Measurements from ENCODE around the genes PRICKLE1, ADAMTS20, PUS7L and ARID2.

GRCh38 chr12:38138247-38139368 lies 178.0 kb upstream of the ALG10B start:
- PRO-cap, result no peak
- RAMPAGE, long total RNA, 2 experiments, result no peak in any of the 2 experiments

GRCh38 chr12:39441761-39442265 lies 1.1 kb downstream of the KIF21A start:
- PRO-cap, result no peak
- RAMPAGE, long total RNA, 2 experiments, result no peak in any of the 2 experiments

DNA sequence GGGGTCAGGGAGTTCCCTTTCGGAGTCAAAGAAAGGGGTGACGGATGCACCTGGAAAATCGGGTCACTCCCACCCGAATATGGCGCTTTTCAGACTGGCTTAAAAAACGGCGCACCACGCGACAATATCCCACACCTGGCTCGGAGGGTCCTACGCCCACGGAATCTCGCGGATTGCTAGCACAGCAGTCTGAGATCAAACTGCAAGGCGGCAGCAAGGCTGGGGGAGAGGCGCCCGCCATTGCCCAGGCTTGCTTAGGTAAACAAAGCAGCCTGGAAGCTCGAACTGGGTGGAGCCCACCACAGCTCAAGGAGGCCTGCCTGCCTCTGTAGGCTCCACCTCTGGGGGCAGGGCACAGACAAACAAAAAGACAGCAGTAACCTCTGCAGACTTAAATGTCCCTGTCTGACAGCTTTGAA lies 127.4 kb downstream of the SLC2A13 start:
- PRO-cap, result no peak
- RAMPAGE, long total RNA, 2 experiments, result no peak in any of the 2 experiments

GRCh38 chr12:40209116-40209315 lies 15.8 kb upstream of the LRRK2 start:
- PRO-cap, result no peak
- RAMPAGE, long total RNA, 2 experiments, result no peak in any of the 2 experiments

GRCh38 chr12:40240335-40241084 lies 15.7 kb downstream of the LRRK2 start:
- PRO-cap, result no peak
- RAMPAGE, long total RNA, 2 experiments, result no peak in any of the 2 experiments

DNA sequence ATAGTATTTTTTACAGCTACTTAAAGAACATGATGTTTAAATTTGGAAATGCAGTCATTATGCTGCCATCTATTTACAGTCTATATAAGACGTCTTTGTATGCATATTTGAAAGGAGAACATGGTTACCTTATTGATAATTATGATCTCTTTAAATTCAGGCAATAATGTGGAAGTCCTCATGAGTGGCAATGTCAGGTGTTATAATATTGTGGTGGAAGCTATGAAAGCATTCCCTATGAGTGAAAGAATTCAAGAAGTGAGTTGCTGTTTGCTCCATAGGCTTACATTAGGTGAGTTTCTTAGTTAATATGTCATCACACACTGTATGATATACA lies 18.6 kb downstream of the LRRK2 start:
- PRO-cap, result no peak
- RAMPAGE, long total RNA, 2 experiments, result no peak in any of the 2 experiments

DNA sequence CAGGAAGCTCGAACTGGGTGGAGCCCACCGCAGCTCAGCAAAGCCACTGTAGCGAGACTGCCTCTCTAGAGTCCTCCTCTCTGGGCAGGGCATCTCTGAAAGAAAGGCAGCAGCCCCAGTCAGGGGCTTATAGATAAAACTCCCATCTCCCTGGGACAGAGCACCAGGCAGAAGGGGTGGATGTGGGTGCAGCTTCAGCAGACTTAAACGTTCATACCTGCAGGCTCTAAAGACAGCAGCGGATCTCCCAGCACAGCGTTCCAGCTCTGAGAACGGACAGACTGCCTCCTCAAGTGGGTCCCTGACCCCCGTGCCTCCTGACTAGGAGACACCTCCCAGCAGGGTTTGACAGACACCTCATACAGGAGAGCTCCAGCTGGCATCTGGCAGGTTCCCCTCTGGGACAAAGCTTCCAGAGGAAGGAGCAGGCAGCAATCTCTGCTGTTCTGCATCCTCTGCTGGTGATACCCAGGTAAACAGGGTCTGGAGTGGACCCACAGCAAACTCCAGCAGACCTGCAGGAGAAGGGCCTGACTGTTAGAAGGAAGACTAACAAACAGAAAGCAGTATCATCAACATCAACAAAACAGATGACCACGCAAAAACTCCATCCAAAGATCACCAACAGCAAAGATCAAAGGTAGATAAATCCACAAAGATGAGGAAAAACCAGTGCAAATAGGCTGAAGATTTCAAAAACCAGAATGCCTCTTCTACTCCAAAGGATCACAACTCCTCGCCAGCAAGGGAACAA lies 92.7 kb downstream of the PDZRN4 start:
- PRO-cap, result no peak
- RAMPAGE, long total RNA, 2 experiments, result no peak in any of the 2 experiments

- PRO-cap, result bidirectional peak, plus-strand start at chr12:41932678, minus-strand start at chr12:41932592
- RAMPAGE, long total RNA, 2 experiments, result no peak in any of the 2 experiments
These were observed 212.2 kb downstream of the GXYLT1 start for GRCh38 chr12:41932245-41933070.

- PRO-cap, result no peak
- RAMPAGE, long total RNA, 2 experiments, result no peak in any of the 2 experiments
These were observed 62.3 kb downstream of the GXYLT1 start for GRCh38 chr12:42082320-42082811.

DNA sequence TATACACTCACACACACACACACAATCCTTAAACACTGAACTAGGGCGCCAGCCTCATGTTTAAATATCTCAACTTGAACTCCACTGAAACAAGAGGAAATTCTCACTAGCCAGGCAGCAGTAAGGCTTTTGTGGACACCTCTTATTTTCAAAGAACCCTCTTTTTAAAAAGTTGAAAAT lies 789 bp downstream of the GXYLT1 start:
- PRO-cap, result no peak
- RAMPAGE, long total RNA, 2 experiments, result no peak in any of the 2 experiments

DNA sequence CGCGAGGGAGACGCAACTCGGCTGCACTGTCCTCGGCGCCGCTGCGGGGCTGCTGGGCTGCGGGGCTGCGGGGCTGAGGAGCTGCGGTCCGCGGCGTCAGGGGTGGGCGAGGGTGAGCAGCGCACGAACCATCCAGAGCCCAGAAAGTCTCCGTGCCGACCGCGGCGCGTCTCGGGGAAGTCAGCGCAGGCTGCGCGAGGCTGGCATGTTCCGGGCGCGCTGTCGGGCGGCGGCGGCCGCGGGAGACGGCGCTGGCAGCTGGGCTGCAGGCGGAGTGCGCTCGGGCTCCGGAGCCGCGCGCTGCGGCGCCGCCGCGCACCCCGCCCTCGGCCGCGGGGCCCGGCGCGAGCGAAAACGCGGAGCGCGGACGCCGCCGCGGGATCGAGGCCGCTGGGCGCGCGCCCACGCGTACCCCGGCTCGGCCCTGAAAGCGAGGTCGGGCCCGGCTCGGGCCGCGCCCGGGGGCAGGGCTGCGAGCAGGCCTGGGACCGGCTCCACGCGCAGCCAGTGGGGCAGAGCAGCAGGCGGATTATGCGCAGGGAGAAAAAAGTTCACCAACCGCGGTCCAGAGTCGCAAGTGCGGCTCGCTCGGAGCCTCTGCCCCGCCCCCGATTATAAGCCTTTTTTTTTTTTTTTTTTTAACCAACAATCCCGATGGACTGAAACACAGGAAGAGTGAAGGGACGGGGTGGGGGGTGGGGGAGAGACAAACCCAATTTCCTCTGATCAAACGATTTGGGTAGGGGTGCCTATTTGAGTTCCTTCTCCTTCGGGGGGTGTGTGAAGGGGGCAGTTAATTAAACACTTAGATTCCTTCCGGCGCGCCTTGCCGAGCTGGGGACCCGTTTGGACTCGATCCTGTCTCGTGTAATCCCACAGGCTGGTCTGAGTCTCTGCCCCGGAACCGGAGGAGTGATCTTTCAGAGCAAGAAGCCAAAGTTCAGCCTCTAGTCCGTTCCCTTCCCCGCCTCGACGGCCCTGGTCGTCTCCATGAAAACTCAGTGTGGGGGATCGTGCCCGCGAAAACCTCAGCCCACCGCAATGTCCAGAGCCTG lies at the start of gene PRICKLE1:
TSS of gene PRICKLE1 (minus strand) at position 278 of the 1,055 bp plus-strand sequence.
- PRO-cap, result bidirectional peak, plus-strand start at position 352 of the sequence, minus-strand start at position 276 of the sequence; bidirectional peak, plus-strand start at position 473 of the sequence, minus-strand start at position 533 of the sequence; bidirectional peak, plus-strand start at position 669 of the sequence, minus-strand start at position 590 of the sequence; unidirectional peak, minus-strand start at position 887 of the sequence; unidirectional peak, minus-strand start at position 989 of the sequence
- RAMPAGE, long total RNA, 2 experiments, result no peak in any of the 2 experiments

DNA sequence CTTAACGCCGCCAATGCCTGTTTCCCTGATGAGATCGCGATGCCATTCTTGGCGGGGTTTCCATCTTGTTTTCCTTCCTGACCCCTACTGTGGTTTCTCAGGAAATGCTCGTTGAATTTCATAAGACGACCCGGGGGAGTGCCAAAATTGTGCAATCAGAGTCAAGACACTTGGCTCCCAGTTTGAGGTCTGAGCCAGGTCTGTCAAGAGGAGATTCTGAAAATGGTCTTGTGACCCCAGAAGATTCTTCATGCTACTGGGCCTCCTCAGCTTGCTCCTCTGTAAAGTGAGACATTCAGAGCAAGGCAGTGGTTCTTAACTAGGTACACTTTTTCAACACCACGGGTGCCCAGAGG lies 107.3 kb upstream of the PRICKLE1 start:
- PRO-cap, result unidirectional peak, minus-strand start at position 70 of the sequence; unidirectional peak, minus-strand start at position 91 of the sequence
- RAMPAGE, long total RNA, 2 experiments, result no peak in any of the 2 experiments

DNA sequence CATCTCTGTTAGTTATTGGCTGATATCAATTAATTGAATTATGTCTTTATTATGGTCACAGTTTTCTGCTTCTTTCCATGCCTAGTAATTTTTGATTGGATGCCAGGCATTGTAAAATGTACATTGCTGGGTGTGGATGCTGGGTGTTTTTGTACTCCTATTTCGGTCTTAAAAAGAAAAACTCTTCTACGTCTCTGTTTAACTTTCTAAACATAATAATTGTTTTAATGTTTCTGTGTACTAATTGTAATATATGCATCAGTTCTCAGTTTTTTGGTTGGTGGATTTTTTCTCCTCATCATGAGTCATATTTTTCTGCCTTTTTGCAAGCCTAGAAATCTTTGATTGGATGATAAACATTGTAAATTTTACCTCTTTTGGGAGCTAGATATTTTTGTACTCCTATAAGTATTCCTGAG lies 296.2 kb upstream of the PRICKLE1 start:
- PRO-cap, result no peak
- RAMPAGE, long total RNA, 2 experiments, result no peak in any of the 2 experiments

DNA sequence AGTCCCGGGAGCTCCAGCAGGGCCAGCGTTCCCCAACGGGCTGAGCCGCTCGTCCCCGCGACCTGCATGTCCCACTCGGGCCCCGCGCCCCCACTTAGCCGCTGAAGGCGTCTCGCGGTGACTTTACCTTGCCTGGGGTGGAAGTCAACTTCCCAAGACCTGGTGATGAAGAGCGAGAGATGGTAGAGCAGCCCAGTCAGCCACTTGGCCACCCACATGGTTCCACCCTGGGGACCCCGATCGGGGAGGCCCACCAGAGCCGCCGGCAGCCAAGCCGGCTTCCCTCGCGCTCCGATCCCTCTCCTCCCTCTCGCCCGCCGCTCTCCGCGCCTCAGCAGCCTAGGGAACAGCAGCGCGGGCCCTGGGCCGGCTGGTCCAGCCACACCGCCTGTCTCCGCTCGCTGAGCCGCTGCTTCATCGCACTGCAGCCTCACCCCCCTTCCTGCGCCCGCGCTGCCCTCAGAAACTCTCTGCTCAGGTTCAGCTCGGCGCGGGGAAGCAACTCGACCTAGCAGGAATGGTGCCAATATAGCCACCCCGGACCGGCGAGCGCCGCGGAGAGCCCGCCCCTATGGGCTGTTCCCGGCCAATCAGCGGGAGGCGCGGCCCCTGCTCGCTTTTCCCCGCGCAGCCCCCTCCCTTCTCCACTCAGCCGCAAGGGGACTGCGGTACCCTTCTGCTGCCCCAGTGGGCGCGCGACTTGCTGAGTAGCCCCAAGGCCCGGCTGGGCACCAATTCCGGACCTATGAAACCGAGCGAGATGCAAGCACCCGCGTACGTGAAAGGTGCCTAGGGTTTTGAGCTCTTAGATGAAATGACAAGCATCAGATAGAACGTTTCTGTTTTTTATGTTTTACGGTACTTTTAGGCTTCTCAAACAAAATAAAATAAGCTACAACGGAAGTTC lies at the start of gene ADAMTS20:
TSS of gene ADAMTS20 (minus strand) at position 500 of the 907 bp plus-strand sequence.
- PRO-cap, result no peak
- RAMPAGE, long total RNA, 2 experiments, result no peak in any of the 2 experiments

DNA sequence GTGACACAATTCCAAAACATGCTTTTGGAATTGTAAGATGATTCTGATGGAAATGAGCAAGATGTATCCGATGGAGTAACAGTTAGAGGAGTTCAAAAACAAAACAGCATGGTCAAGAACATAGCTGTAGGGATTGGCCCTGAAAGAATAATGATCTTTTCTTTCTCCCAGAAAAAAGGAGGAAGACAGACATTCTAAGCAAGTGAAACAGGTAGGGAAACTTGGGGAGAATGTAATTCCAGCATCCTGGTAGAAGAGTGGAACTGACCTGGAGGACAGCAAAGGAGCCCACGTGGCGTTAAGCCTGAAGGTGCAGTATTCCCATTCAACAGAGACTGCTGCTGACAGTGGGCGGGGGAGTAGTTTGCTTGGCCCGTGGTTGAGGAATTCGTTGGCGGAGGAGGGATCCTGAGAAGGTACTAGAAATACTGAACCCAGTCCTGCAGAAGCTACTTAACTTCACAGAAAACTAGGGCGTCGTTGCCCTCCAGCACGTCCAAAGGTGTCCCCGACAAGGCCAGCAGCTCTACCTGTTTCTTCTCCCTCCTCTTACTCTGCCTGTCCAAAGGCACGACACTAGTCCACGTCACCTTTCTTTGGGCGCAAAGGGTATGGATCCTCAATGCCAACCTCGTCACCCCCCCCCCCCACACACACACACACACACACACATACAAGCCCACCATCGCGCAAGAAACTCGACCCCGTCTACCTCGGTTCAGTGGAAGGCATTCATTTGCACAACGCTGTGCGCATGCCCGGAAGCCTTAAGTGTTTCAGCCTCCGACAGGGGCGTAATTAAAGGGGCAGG lies at the start of gene PUS7L:
TSS of gene PUS7L (minus strand) at position 773 of the 811 bp plus-strand sequence.
- PRO-cap, result bidirectional peak, plus-strand start outside the sequence, minus-strand start at position 773 of the sequence
- RAMPAGE, long total RNA, 2 experiments, result start-site peak on the minus strand in 1 of 2 experiments, centred at position 740 of the sequence, 98 reads per replicate

DNA sequence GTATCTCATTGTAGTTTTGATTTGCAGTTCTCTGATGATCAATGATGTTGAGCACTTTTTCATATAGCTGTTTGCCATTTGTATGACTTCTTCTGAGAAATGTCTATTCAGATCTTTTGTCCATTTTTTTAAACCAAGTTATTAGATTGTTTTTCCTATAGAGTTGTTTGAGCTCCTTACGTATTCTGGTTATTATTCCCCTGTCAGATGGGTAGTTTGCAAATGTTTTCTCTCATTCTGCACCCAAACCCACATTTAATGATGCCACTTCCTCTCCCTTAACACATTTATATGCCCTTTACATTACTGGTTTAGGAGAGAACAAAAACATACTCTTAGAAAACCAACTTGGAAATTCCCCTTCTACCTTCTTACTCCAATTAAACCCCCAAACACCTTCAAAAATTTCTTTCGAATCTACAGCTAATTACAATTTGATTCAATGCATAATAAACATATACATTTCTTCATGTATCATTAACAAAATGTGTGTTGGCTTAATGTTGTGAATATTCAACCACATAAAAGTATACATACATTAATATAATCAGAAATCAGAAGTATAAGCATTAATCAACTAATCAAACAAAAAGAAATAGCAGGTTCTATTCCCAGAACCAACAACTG lies 48.0 kb downstream of the NELL2 start:
- PRO-cap, result no peak
- RAMPAGE, long total RNA, 2 experiments, result no peak in any of the 2 experiments

DNA sequence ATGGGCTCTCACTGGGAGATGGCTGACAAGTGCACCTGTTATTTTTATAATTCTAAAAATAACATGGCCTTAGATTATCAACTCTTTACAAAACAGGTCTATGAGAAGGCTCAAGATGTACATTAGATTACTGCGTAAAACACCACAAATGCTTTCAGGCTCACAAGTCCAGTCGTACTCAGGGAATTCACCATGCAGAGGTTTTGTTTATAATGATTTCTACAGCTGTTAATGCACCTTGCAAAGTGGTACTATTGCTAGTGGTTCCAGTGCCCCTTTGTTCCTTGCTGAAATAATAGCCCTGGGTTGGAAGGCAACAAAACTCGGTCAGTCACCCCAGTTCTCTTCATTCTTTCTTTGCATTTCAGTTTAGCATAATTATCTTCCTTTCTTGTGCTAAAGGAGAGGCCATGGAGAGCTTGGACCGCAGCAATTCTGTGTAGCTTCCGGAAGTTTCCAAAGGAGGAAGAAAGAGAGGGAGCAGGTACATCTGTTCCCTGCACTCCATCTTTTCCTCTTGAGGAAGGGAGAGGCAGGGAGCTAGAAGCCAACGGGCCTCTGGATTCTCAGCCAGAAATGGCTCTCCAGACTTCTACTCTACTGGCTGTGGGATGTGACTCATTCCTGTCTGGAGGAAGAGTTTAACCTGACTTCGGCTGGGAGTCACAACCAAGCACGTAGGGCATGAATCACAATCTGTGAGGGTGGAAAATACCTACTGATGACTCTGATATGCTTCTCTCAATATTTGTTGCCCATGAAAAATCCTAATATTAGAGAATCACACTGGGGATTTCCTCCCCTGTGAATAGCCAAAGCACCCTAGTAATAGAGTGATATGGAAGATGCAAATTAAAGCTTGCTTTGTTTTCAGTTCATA lies 16.8 kb downstream of the ANO6 start:
- PRO-cap, result unidirectional peak, minus-strand start at position 519 of the sequence
- RAMPAGE, long total RNA, 2 experiments, result no peak in any of the 2 experiments

DNA sequence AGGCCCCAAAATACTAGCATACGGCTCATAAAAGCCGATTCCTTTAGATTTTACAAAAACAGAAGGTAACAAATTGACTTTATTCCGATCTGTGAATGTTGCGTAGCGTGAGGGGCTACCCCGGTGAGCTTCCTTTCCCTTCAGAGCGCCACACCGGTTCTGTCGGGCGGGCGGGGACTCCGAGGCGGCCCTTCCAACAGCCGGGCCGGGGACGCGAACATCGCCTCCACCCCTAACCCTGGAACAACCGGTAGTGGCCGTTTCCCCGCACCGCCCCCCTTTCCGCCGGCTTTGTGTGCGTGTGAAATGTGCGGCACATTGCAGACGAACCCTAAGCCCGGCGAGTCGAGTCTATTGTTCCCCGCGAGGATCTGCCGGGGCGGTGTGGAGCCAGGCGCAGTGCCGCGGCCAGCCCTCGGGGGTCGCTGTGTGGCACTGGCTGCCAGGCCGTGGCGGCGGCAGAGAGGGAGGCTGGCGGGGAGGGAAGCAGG lies 857 bp upstream of the ARID2 start:
- PRO-cap, result bidirectional peak, plus-strand start at position 461 of the sequence, minus-strand start at position 161 of the sequence
- RAMPAGE, long total RNA, 2 experiments, result no peak in any of the 2 experiments

- PRO-cap, result bidirectional peak, plus-strand start at chr12:45729937, minus-strand start at chr12:45729746
- RAMPAGE, long total RNA, 2 experiments, result start-site peak on the plus strand in 2 of 2 experiments, at chr12:45729685-45729991 at its widest, 12 to 117 reads per replicate
These were observed at the start of gene ARID2 for GRCh38 chr12:45729586-45730442. Gene ARID2, plus strand, starts transcription at chr12:45729706.

GRCh38 chr12:45989356-45989651 lies 1.1 kb downstream of the SCAF11 start:
- PRO-cap, result no peak
- RAMPAGE, long total RNA, 2 experiments, result no peak in any of the 2 experiments